Left common carotid artery plus branches (tissue), 1 donor: Measurements from ENCODE around the gene SEBOX.

GRCh38 chr17:27502498-27503102 lies 46.4 kb downstream of the KSR1 start:
- PRO-cap, result no peak

GRCh38 chr17:27506770-27507121 lies 50.5 kb downstream of the KSR1 start:
- PRO-cap, result no peak

GRCh38 chr17:27532256-27533233 lies 76.3 kb downstream of the KSR1 start:
- PRO-cap, result no peak

GRCh38 chr17:27538332-27538877 lies 82.2 kb downstream of the KSR1 start:
- PRO-cap, result no peak

GRCh38 chr17:27560460-27560974 lies 70.5 kb upstream of the LGALS9 start:
- PRO-cap, result no peak

DNA sequence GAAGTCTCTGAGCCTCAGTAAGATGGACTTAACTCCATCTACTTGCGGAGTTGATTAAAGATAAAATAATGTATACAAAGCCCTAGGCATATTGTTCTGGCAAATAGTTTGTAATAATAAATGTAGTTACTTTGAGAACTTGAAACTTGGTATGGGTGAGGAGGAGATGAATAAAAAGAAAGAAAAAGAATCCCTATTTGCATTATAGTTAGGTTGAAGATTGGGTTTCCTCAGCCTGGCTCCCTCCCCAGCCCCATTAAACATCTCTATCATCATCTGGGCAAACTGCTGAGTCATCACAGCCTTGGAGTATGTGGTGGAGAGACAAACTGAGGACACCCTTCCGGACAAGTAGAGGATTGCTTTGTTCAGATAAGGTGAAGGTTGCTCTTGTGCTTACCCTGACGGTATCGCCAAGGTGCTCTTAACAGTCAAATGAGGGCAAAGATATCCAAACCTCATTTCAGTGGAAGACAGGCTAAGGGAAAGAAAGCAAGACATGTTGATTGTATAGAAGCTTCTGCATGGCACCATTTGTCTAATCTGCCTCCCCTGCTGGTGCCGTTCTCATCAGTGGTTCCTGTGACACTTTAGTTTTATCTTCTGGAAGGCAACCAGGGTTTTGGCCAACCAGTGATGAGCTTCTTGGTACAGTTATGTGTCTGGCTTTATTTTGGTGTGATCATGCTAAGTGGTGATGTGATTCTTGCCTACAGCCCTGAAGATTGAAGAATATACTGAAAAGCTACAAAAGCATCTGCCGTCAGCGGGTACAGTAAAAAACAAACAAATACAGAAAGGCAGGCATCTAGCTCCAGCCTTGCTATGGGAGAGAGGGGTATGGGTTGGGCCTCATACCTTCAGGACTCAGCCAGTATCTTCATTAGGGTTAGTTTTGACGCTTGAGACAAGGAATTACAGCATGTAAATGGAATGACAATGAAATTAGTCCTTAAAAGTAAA lies 56.9 kb upstream of the LGALS9 start:
- PRO-cap, result no peak

DNA sequence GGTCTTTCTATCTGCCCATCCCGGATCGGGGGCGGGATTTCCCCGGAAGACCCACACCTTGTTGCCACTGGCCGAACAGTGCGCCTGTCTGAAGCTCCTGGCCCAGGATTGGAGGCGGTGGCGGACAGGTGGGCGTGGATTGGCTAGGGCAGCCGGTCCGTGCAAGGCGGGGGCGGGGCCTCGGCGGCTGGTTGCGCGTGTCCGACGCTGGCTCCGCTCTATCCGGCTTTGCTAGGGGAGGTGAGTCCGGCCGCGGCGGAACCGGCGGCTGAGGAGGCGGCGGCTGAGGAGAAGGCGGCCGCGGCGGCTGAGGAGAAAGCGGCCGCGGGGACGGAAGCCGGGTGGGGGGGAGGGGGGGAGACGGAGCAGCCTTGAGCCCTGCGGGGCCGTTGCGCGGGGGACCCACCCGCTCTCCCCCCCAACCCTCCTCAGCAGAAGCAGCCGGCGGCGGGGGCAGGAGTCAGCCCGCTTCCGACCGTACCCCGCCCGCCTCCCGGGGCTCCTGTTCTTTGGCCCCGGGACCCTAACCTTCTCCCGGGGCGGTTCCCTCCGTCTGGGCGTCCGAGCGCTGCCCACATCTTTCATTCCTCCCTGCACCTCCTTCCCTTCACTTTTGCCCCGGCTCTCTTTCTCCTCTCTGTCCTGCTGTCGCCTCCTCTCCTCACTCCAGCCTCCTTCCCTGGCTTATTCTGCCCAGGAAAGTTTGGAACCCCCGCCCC lies 778 bp upstream of the NLK start:
- PRO-cap, result unidirectional peak, plus-strand start at position 164 of the sequence; unidirectional peak, plus-strand start at position 271 of the sequence

DNA sequence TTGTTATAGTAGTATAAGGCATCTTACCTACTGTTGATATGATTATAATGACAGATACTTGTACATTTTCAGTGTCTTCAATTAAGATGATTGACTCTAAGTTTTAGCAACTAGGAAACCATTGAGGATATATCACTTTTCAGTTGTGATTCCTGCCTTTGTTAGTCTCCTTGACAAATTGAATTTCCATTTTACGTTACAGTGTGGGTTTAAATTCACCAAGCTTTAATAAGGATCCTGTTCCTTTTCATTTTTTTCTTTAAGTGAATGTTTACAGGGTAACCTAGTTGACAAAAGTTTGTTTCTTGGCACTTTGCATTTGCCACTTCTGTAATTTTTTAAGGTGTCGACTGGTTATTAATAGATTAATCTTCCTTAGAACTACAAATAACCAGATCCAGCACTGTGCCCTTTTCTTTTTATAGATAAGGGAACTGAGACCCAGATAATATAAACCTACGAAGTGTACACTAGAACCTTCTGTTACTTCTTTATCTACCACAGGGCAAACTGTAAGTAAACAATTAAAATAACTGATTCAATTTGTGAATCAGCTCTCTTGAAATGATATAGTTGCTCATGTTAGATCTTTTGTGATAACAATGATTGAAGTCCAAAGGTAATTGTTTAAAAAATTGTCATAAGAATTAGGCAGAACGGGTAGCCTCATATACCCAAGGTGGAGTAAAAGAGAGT lies 55.3 kb downstream of the NLK start:
- PRO-cap, result no peak

GRCh38 chr17:28227172-28228237 lies 91.5 kb upstream of the TMEM97 start:
- PRO-cap, result no peak

- PRO-cap, result no peak
These were observed 89.1 kb upstream of the TMEM97 start for GRCh38 chr17:28229802-28230426.

DNA sequence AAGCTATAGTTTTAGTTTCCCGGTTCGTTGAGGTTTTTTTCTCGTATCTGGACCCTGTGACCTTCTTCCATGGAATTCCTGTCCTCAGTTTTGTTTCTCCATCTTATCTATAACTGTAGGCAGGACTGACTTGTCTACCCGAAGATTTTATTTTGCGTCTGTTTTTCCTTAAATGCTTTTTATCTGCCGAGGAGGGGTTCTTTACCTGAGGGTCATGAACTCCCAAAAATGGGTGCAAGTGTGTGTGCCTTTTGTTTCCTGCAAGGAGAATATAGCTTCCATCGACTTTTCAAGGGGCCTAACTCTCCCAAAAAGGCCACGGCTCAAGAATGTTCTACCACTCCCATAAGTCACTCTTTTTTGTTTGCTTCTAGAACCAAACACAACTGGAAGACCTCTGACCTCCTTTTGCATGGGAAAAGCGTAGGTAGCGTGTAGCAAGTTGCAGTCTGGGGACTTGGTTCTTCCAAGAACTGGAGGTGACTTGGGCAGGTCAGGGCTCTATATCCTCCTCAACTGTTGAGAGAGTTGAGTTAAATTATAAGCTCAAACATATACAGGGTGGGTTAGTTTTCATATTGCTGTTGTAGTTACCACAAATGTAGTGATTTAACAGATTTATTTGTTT lies 1.2 kb downstream of the TMEM97 start:
- PRO-cap, result no peak

DNA sequence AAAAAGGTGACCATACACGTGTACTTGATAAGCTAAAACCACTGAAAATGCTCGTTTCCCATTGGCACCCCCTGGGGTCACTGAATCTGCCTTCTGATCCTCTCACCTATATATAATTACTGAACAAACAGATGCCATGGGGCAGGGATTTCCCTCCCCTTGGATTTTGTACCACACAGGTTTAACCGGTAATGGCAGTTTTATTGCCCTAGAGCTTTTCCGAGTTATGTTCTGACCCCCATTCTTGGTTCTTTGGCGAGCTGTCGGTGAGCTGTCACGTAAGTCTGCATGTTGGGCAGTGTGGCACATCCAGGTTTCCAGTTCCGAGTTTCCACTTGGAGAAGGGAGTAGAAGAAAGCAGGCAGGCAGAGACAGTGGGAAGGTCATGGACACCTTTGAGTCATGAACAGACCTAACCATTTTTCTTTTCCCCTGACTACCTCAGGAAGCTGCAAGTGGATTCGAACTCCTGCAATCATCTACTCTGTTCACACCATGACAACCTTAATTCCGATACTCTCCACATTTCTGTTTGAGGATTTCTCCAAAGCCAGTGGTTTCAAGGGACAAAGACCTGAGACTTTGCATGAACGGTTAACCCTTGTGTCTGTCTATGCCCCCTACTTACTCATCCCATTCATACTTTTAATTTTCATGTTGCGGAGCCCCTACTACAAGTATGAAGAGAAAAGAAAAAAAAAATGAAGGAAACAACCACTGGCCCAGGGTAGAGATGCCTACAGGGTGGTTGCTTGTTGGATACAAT lies 7.3 kb downstream of the TMEM97 start:
- PRO-cap, result no peak

- PRO-cap, result no peak
These were observed at the start of gene SEBOX for GRCh38 chr17:28364914-28365491. SEBOX (minus strand) TSS chr17:28365199.

DNA sequence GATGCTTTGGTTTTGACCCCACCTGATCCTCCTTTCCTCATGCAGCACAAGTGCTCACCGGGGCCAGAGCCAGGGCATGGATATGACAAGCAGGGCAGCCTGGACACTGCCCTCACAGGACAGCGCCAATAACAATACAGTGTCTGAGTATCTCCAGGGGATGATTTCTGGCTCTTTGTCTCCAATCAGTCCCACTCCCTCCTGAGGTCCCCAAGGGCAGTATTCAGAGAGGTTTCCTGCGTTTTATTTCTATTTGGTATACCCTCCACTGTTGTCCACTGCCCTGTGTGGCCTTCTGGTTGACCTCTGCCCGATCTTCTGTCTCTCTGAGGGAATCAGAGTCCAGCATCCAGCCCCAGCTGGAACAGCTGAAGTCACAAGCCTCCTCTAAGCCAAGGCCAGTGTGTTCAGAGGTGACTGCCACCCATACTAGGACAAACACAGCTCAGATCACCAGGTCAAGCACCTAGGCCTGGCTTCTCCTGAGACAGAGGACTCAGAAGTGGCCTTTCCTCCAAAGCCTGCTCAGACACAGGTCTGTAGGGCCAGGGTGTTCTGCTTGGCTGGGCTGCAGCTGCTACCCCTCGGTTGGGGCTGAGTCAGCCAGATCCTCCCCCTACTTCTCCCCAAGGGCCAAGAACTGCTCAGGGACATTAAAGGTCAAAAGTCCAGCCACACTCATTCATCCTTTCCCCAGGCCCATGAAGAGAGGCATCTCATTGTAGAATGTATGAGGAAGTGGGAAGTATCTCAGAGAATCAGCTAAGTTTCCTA lies 7.8 kb downstream of the SLC46A1 start:
- PRO-cap, result no peak

DNA sequence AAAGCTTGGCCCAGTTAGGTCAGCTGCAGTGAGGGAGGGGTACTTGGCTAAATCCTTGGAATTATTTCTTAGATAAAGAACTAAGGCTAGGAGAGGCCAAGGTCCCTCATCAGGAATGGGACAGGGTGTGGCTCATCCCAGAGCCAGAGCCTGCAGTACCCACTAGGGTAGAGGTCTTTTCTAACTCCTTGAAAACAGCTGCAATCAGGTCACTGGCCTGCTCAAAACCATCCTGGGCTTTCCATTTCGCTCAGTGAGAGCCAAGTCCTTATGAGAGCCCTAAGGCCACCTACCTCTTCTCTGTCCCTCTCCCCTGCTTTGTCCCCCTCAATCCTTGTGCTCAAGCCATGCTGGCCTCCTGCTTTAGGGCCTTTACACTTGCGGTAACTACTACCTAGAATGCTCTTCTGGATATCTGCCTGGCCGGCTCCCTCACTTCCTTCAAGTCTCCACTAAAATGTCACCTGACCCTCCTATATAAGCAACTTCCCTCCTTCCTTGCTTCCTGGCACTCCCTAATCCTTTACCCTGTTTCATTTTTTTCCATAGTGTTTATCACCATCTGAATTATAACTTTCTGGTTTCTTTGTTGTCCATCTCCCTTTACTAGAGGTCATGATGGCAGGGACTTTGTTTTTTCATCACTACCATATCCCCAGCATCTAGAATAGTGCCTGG lies 2.2 kb upstream of the SLC46A1 start:
- PRO-cap, result no peak

GRCh38 chr17:28500764-28501579 lies 5.2 kb upstream of the FOXN1 start:
- PRO-cap, result no peak

DNA sequence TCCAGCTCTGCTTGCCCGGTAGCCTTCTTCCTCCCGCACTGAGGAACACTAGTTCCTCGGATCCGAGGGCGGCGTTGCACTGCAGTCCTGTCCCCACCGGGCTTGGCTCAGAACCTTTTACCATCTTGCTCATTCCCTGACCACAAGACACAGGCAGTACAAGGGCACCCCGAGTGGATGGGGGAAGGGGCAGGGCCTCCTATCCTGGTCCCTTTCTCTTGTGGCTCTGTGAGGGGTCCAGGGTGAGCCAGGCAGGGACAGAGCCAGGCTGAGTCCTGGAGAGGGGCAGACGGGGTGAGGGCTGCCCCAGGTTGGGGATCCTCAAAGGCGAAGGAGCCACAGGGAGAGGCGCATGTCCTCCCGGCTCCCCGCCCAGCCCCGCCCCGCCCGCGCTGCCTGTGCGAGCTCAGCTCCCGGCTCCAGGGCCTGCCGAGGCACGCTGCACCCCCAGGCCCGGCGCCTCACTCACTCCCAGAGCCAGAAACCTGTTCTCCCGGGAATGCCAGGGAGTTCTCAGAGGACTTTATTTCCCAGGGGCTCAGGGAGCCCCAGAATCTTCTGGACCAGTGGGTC lies 1.6 kb downstream of the FOXN1 start:
- PRO-cap, result no peak

- PRO-cap, result no peak
These were observed 8.2 kb downstream of the FOXN1 start for GRCh38 chr17:28514296-28514824.

- PRO-cap, result no peak
These were observed 2.6 kb downstream of the UNC119 start for GRCh38 chr17:28549623-28550518.

- PRO-cap, result no peak
These were observed 2.1 kb downstream of the ALDOC start for GRCh38 chr17:28574485-28575078.